Sigmoid colon (tissue), 4 donors: Measurements from ENCODE around the gene DELE1.

GRCh38 chr5:141866007-141866514 lies 12.1 kb downstream of the PCDH1 start:
- PRO-cap, result no peak
- RAMPAGE, long total RNA, 4 experiments, result no peak in any of the 4 experiments

DNA sequence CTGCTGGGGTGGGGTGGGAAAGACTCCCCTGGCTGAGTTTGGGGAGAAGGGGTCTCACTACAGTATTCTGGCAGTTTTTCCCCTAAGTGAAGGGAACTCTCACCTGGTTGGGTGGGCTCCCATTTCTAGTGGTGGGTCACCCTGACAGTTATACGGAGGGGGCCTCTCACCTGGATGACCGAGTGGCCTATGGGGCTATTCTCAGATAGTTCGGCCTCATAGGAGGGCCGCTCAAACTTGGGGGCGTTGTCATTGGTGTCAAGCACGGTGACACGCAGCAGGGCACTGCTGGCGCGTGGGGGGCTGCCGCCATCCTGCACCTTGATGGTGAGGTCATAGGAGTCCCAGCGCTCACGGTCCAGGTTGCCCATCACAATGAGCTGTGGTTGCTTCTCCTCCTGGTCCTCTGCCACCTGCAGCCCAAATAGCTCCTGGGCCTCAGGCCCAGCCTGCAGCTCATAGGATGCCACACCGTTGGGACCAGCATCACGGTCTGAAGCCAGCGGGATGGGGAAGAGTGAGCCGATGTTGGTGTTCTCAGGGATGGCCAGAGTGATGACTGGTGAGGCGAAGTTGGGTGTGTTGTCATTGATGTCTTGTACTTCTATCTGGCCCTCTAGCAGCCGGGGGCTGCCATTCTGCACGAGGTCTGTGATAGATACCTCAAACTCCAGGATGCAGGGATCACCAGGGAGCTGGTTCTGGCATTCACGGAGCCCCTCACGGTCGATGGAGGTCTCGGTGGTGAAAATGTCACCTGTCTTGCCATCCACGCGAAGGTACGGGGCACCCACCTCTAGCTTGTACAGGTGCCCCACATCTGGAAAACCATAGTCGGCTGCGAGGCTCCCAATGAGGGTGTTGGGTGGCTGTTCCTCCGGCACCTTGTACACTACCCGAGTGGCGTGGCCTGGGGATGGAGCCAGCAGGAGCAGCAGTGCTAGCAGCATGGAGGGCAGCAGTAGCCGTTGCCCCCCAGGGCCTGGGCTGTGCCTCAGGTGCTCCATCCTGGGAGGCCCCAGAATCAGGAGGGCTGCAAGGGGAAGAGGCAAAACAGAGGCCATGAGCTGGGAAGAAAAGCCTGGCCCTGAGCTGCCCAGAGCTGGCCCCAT lies 9.5 kb downstream of the PCDH1 start:
- PRO-cap, result no peak
- RAMPAGE, long total RNA, 4 experiments, result no peak in any of the 4 experiments

- PRO-cap, result no peak
- RAMPAGE, long total RNA, 4 experiments, result no peak in any of the 4 experiments
These were observed 4.4 kb upstream of the PCDH1 start for GRCh38 chr5:141882451-141883073.

DNA sequence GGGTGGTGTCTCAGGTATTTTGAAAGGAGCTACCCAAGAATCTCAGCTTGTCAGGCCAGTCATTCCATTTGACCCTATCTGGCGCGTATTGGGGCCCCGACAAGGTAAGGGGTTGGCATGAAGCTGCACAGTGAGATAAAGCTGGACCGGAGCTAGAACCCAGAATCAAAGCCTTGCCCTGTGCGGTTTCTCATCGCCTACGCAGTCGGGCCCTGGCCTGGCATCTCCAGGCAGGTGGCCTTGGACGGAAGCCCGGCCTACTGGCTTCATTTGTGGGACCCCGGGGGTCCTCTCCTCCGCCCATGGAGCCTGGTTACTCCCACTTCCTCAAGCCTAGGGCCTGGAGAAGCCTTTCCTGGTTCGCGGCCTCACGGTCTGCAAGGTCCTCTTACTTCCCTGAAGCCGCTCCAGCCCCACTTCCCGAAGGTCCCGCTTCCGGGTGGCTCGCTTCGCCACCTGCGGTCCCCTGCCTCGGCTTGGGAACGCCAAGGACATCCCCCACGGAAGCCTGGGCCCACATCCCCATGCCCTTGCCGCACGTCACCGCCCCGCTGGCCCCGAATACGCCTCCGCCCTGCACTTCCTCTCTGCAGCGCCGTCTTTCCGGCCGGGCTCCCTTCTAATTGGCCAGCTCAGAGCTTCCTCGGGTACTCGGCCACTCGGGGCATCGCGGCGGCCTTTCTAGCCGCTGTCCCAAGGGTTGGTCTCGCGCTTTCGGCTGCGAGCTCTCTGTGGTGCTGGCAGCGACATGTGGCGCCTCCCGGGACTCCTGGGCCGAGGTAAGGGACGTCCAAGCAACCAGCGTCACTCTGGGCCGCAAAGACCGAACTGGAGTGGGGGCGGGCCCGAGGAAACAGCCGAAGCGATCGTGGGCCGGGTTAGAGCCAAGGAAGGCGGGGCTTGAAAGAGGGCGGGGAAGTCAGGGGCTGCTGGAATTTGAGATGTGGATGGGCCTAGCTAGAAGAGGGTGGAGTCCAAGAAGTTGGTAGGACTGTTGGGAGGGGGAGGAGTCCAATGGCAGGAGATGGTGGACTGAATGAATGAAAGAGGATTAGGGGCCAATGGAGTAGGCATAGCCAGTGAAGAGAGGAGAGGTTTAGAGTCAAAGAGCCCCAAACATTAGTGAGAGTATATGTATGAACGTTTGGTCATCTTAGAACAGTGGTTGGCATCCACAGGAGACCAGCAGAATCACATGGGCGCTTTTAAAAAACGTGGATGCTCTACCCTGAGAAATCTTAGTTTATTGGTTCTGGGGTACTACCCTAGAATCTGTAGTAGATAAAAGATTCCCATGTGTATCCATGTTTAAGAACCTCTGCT lies at the start of gene DELE1:
TSS of gene DELE1 (plus strand) at position 678 of the 1,323 bp plus-strand sequence.
- PRO-cap, result bidirectional peak, plus-strand start at position 650 of the sequence, minus-strand start at position 565 of the sequence; unidirectional peak, minus-strand start at position 830 of the sequence
- RAMPAGE, long total RNA, 4 experiments, result start-site peak on the plus strand in 2 of 4 experiments, centred at positions 661 to 694 of the sequence, 70 to 87 reads per replicate

DNA sequence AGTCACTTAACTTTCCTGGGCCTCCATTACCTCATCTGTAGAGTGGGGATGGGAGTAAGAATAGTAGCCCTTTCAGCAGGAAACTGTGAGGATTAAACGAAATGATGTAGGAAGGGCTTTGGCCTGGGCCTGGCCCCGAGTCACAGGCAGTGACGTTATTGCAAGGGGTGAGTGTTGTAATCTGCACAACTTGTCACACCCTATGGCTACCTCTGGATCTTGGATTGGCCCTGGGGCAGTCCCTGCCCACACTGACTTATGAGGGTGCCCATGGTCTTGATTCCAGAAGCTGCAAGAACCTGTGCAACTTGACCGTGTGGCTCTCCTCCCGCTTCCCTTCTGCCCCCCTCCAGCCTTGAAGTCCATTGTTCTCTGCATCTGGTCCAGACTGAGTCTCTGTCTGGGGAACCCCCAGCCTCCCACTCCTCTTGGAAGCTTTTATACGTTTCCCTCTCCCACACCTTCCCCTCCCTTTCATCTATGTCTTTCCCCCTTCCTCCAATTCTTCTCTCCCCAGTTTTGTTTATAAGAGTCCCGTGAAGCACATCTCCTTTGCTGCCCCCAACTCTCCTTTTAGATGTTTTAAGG lies 818 bp upstream of the PCDH12 start:
- PRO-cap, result no peak
- RAMPAGE, long total RNA, 4 experiments, result no peak in any of the 4 experiments

- PRO-cap, result bidirectional peak, plus-strand start at chr5:142108825, minus-strand start at chr5:142108688
- RAMPAGE, long total RNA, 4 experiments, result no peak in any of the 4 experiments
These were observed 299 bp upstream of the NDFIP1 start for GRCh38 chr5:142108242-142108718.

- PRO-cap, result no peak
- RAMPAGE, long total RNA, 4 experiments, result no peak in any of the 4 experiments
These were observed 88.3 kb downstream of the SPRY4 start for GRCh38 chr5:142236203-142237280.

DNA sequence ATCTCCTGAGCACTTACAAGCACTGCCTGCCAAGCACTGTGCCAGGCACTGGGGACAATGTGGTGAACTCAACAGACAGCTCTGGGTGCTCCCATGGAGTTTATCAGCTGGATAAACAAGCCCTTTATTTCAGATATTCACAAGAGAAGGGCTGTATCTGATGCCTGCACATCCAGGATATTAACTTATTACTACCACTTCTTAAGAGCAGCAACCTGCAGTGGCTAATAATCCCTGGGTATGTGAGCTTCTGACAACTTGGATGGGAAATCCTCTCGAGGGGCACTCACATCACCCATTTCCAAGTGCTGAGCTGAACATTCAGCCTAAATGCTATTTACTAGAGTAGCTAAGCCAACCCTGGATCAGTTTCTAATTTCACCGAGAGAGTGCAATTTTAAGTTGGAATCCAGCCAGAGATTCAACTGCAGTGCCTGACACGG lies 9.0 kb downstream of the SPRY4 start:
- PRO-cap, result no peak
- RAMPAGE, long total RNA, 4 experiments, result no peak in any of the 4 experiments

GRCh38 chr5:142320452-142321597 lies 4.0 kb downstream of the SPRY4 start:
- PRO-cap, result no peak
- RAMPAGE, long total RNA, 4 experiments, result no peak in any of the 4 experiments

DNA sequence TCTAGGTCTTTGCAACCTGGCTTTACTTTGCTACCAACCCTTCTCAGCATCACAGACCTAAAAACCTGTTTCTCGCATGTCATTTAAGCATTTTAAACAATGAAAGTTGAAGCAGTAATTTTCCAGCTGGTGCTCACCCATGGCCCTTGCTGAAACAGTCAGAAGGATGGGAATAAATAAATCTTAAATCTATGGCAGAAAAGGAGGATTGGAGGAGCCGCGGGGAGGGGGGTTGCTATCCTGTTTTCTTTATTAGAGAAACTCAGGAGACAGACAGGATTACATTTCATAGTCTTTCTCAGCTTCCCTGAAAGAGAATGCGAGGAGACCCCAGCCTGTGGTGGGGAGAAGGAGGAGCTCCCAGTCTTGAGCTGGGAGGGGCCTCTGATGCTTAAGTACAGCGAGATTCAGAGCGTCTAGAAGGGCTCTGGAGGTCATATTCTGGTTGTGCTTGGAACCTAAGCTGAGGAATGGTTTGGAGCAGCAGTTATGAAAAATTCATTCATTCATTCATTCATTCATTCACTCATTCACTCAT lies 2.2 kb upstream of the SPRY4 start:
- PRO-cap, result no peak
- RAMPAGE, long total RNA, 4 experiments, result no peak in any of the 4 experiments

DNA sequence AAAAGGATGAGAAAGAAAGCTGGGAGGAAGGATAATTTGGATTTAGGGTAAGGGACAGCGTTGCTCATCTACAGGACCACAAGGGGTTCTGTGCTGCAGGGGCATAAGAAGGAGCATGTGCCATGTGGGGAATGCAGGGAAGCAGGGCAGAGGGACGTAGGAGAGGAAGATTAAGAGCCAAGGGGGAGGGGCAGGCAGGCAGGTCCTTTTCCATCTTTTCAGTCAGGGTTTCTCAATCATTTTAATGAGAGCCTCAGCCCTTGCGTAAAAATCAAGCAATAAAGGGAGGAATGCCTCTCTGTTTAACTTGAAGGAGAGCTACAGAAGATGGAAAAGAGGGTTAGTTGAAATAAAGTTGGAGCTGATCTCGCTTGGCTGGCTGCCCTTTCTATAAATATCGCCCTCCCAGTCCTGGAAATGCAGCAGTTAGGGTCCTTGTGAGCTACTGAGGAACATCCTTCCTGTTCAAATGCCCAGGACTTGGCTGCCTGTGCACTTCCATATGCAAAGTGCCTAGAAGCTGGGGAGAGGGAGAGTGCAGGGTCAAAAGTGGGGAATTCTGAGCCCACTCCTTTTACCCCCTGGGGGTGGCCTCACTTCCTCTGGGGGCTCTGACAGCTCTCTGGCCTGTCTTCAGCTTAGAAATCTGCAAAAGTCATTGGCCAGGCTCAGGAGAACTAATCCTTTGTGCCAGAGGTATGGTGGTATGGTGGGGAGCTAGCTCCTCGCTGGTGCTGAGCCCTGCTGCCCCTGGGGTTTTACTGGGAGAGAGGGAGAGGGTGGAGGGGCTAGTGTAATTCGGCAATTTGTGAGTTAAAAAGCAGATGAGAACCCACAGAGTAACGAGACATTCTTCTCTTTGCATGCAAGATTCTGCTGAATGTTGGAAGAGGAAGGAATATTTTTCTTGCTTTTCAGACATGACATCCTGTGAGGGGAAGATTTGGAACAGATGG lies 65.2 kb upstream of the SPRY4 start:
- PRO-cap, result no peak
- RAMPAGE, long total RNA, 4 experiments, result start-site peak on the plus strand in 1 of 4 experiments, centred at position 433 of the sequence, 5 reads per replicate

GRCh38 chr5:142432847-142433444 lies 108.1 kb upstream of the SPRY4 start:
- PRO-cap, result no peak
- RAMPAGE, long total RNA, 4 experiments, result no peak in any of the 4 experiments

- PRO-cap, result no peak
- RAMPAGE, long total RNA, 4 experiments, result no peak in any of the 4 experiments
These were observed 620 bp upstream of the ARHGAP26 start for GRCh38 chr5:142769481-142770032.

DNA sequence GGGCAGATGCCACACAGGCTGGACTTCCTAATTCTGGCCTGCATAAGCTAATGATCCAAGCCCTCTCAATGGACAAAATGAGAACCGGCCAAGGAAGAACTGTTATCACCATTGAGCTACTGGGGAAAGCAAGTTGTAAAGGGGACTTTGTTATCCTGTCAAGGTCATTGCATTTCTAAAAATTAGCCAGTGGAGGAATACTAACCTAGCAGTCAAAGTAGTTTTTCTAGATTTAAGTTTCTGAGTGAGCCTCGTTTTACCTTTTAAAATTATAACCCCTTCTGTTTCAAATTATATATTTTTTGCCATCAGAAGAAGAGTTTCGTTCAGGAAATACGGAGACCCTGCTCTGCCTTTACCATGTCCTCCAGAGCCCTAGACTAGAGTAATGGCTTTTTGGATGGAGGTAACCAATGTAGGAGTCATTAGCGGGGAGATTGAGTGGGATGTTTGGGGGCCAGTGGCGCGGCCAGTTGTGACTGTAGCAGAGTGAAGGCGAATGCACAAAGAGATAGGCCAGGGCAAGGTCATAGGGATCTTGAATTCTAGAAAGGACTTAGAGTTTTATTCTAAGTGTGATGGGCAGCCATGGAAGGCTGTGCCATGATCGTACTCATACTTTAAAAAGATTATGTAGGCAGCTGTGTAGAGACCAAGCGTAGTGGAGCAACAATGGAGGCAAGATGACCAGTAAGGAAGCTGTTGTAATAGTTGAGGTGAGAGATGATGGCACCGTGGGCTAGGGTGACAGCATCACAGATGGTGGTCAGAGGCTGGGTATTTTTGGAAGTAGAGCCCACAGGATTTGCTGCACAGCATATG lies 7.3 kb downstream of the ARHGAP26 start:
- PRO-cap, result no peak
- RAMPAGE, long total RNA, 4 experiments, result no peak in any of the 4 experiments

DNA sequence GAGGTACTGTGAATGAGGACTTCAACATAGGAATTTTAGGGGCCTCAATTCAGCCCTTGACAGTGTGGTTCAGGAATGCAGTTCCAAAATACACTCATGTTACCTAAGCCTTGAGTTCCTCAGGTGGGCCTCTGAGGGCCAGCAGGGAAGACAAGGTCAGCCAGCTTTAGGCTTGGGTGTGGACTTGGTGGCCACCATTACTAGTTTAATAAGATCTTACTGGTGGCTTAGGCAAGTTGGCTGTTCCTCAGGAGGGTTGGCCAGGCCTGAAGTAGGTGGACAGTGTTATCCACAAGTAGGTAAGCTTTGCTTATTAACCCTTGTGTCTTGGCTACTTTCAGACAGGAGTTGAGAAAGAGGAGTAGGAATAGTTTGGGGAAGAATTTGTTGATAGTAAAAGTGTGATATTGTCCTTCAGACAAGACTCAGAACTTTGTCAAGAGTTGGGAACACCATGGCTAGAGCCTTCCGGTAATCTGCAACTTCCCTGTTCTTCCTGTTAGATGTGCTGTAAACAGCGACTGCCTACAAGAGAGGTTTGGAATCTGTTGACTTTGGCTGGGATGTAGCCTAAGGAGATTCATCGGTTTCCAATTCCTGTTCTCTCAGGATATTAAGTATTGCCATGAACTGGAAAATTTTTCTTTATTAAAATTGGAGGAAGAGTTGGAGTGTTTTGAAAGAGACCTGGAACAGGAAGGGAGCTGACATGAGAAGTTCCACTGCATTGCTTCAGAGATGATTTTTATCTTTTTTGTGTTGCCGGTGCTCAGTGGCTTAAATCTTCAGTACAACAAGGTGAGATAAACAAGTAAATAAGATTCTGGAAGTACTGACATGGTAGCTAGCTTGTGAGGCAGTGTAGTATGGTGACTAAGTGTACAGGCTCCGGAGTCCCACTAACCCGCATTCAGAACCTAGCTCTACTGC lies 43.9 kb downstream of the ARHGAP26 start:
- PRO-cap, result no peak
- RAMPAGE, long total RNA, 4 experiments, result start-site peak on the plus strand in 1 of 4 experiments, centred at position 677 of the sequence, 5 reads per replicate

- PRO-cap, result no peak
- RAMPAGE, long total RNA, 4 experiments, result no peak in any of the 4 experiments
These were observed 90.1 kb downstream of the ARHGAP26 start for GRCh38 chr5:142860132-142860867.

- PRO-cap, result no peak
- RAMPAGE, long total RNA, 4 experiments, result no peak in any of the 4 experiments
These were observed 90.9 kb downstream of the ARHGAP26 start for GRCh38 chr5:142860895-142861644.

DNA sequence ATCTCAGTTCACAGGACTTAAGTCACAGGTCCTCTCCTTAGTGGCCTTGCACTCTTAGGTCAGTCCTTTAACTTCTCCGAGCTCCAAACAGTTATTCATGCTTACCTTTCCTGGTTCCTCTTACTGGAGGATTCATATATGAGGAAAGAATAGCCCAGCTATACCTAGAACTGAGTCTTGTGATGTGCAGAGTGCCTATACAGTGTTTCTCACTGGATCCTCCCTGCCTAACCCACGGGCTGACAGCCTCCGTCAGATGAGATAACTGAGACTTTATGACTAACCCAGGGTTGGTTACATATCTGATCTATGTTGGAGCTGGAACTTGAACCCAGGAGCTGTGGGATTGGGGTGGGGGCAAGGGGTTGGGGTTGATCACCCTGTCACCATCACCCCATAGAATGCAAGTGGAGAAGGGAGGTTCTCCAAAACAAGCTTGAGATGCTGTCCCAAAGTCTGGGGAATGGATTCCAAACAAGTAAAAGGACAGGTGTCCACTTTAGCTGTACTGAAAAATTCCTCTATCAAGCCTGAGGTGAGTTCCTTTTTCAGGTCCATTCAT lies 100.4 kb downstream of the ARHGAP26 start:
- PRO-cap, result no peak
- RAMPAGE, long total RNA, 4 experiments, result no peak in any of the 4 experiments

- PRO-cap, result no peak
- RAMPAGE, long total RNA, 4 experiments, result no peak in any of the 4 experiments
These were observed 150.7 kb downstream of the ARHGAP26 start for GRCh38 chr5:142920852-142921202.

DNA sequence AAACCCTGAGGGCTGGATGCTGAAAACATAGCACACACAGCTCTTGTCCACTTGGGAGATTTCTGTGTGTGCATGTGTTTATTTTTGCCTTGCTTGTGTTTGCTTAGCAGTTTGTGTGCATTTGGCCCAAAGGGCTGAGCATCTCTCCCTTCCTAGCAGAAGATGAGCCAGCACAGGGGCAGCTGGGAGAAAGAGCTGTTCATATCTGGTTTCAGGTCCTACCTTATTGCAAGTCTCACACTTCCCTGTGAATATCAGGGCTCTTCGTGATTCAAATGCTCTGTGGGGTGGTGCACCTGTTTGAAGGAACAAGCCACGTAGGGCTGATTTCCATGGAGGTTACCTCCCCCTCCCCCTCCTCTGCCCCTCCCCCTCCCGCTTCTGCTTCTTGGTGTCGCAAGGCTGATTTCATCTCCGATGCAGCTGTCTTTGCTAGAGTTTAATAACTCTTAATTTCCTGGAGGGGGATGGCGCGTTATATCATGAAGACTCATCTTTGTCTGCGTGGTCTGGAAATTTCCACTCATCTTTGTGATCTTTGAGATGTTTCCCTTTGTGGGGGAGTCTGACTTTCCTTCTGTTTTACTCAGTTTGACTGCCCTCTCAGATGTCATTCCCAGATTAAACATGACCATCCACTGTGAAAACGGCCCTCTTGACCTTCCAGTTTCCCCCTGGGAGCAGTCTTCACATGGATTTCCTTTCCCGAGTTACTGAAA lies 296.7 kb downstream of the ARHGAP26 start:
- PRO-cap, result no peak
- RAMPAGE, long total RNA, 4 experiments, result no peak in any of the 4 experiments